Cardiac atrium fibroblast (primary cell): ENCODE results near the genes TRO, ALAS2 and FAAH2.

GRCh38 chrX:53542274-53542825 lies 108.2 kb upstream of the HSD17B10 start:
- RAMPAGE, long total RNA, result no peak

GRCh38 chrX:53558472-53559109 lies 124.4 kb upstream of the HSD17B10 start:
- RAMPAGE, long total RNA, result no peak

GRCh38 chrX:53682803-53683644 lies 3.5 kb downstream of the HUWE1 start:
- RAMPAGE, long total RNA, result no peak

- RAMPAGE, long total RNA, result no peak
These were observed 29.9 kb upstream of the HUWE1 start for GRCh38 chrX:53716385-53716817.

GRCh38 chrX:53993425-53994116 lies 50.7 kb downstream of the PHF8 start:
- RAMPAGE, long total RNA, result no peak

GRCh38 chrX:54045575-54045713 lies 1.2 kb upstream of the PHF8 start:
- RAMPAGE, long total RNA, result no peak

DNA sequence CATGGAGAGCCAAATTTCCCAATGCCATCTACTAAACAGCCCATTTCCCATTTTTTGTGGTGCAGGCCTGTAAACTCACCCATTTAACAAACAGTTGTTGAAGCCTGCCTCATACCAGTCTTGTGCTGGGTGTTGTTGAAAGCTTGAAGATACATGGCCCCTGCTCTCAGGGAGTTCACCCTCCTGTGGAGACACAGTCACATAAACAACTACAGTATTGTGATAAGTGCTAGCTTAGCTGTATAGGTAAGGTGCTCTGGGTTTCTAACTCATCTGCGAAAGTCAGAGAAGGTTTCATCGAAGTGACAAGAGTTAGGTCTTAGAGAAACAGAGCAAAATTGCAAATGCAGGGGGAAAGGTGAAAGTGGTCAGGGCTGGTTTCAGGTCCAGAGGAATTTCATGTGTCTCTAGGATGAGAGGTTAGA lies 1.2 kb upstream of the GNL3L start:
- RAMPAGE, long total RNA, result no peak

DNA sequence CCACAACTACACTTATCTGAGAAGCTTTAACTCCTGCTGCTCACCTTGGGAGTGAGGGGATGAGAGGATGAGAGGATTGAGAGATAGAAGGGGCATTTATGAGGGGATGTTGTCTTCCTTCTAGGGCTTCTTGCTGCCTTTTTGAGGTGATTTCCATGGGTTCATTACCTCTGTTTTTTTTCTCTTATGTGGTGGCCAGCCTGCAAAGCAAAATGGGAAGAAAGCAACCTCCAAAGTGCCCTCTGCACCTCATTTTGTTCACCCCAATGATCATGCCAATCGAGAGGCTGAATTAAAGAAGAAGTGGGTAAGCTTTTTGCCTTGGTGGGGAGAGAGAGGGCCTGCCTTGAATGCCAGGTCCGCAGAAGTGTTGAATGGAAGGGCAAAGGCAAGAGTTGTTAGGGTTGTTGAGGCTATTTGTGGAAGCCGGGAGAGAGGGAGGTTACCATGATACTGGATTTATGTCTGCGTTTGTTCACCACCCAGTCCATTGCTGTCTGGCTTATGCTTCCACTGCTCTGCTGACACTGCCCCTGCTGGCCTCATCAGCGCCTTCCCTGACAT lies 10.0 kb downstream of the GNL3L start:
- RAMPAGE, long total RNA, result no peak

DNA sequence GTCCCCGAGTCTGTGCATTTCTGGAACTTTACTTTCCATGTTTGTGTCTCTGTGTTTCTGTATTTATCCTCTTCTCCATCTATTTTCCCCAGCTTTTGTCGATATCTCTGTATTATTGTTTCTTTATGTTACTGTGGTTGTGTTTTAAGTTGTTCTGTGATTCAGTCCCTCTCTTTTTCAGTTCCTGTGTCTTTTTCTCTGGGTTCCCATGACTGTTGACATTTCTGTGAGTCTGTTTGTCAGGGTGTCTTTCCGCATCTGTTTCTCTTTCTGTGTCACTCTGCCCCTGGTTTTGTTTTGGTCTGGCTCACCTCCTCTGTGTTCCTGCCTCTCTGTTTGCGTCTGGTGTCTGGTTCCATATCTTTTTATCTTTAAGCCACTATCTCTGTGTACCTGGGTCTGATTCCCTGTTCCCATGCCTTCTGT lies 50.5 kb downstream of the ITIH6 start:
- RAMPAGE, long total RNA, result no peak

- RAMPAGE, long total RNA, result no peak
These were observed at the start of gene TRO for GRCh38 chrX:54920455-54920990. Gene TRO (plus strand): TSS chrX:54920824.

DNA sequence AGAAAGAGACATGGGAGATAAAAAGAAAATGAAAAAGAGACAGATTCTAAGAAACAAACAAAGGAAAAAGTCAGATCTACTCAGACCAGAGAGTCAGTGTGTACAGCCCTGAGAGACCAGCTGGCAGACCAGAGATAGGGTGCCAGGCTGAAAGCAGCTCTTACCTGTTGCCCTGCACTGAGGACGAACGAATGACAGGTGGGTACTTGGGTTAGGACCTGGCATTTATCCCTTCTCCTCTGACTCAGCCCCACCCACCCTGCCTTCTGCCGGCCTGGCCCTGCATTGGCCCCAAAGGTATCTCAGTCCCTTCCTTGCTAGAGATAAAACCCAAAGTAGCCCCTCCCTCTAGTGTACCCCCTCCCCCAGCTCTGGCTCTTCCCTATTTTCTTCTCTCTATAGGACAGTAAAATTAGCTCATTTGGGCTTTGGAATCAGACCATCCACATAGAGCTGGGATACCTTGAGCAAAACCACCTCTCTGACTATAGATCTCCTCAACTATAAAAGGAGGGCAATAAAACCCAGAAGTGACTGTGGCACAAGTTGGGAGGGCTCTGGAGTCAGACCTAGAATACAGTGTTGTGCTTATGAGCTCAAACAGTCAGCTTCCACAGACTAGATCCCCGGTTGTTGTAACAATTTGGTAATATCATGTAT lies at the start of gene ALAS2:
Gene ALAS2, minus strand, starts transcription at position 200 of the 660 bp plus-strand sequence.
- RAMPAGE, long total RNA, result no peak

DNA sequence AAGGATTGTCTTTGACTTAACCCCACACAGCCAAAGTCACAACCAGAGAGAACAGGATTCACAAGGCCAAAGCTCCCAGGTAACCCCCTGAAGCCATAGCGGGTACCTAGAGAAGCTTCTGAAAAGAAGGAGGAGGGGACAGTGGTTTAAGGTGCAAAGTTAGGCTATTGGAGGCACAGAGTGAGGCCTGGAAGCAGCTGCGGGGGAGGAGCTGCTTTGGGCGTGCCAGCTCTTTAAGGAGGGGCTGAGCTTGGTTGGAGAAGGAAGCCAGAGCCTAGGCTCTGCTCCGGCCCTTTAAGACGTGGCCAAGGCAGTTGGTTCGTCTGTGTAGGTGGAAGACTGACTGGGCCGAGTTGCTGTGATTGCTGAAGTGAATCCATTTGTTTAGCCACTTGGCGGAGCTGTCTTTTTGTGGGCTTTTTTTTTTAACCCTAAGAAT lies 1.5 kb downstream of the KLF8 start:
- RAMPAGE, long total RNA, result no peak

DNA sequence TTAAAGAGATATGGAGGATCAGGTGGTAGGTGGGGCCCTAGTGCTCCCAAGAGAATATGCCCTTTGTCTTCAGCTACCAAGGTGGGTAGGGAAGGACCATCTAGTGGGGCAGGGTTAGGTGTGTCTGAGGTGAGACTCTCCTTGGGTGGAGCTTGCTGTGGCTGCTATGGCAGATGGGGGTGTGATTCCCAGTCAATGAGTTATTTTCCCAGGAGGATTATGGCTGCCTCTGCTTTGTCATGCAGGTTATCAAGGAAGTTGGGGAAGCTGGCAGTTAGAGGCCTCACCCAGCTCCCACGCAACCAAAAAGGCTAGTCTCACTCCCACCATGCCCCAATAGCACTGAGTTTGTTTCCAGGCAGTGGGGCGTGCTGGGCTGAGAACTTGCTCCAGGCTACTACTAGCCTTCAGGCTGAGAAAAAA lies 18.0 kb upstream of the SPIN2A start:
- RAMPAGE, long total RNA, result no peak

- RAMPAGE, long total RNA, result no peak
These were observed at the start of gene FAAH2 for GRCh38 chrX:57286331-57287551. Gene FAAH2 (plus strand): TSS chrX:57286706.

- RAMPAGE, long total RNA, result no peak
These were observed 4.3 kb downstream of the ZXDB start for GRCh38 chrX:57596105-57596529.

- RAMPAGE, long total RNA, result no peak
These were observed 9.3 kb downstream of the ZXDA start for GRCh38 chrX:57900894-57901492.

GRCh38 chrX:57910601-57911314 lies 500 bp upstream of the ZXDA start:
- RAMPAGE, long total RNA, result no peak

DNA sequence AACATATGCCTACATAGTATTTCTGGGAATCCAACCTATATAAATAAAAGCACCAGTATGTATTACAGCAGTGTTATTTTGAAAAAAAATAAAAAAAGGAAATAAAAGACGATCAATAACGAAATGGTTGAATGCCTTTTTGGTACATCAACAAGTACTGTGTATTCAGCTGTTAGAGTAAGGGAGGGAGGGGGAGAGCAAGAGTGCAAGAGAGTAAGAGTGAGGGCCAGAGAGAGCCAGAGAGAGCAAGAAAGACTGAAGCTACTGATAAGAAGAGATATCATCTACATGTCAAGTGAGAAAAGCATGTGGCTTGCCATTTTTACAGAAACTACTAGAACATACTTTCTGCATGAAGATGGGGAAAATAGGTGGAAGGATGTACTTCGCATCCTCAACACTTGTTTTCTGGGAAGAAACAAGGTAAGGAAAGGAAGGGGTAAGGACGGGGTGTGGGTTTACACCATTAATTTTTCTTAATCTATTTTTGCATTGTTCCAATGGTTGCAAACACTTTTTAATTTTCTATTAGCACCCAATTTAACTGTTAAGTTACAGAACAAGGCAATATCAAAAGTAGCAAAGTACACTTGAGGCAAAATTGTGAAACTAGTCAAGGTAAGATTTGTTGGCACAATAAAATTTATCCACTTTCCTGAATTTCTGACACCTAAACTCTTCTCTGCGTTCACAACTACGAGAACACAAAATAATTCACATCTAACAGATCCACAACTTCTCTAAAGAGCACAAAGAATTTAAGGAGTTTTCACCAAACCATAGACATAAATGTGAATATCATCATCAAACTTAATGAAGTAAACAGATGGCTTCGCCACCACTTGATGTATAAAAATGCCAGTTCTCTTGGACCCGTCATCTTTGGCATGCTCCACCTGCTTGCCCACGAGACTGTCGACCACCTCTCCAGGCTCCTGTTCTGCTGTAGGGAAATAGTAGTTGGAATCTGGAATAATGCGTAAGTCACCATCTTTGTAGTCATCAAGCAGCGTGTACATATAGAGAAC lies 1.5 kb downstream of the SPIN4 start:
- RAMPAGE, long total RNA, result no peak

DNA sequence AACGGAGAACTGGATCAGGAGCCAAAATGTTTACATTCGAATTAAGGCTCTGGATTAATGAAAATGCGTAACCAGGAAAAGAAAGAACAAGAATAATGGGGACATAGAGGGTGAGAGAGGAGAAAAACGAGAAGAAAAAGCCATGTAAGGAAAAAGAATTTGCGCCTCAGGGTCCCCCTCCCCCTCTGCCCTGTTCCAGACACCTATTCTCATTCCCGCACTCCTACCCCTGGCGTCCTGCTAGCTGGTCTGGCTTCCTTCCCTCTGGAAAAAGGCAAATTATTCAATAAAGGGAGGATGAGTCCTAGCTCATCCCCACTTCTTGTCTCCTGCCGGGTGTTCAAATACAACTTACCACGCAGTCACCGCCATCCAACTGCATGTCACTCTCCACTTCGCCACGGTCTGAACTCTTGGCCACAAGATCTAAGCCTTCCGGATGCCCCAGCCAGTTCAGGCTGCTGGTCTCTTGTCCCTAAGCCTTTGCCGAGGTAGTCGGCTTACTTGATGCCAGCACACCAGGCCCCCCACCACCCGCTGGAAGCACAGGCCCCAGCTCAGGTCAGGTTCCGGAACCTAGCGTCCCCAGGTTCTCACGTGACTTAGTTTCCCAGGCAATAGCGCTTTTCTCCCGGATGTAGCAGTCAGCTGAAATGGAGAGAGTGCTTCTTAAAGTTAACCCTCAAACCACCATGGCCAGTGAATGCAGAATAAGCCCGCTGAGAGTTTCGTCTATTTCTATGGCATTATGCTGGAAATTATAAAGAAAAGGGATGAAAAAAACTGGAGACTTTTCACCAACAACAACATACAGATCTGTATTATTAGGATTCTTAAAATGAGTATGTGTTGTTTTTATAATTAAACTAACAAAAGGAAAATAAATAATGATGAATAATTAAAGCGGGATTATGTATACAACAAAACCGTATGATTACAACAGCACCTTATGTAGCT lies 209.6 kb upstream of the SPIN4 start:
- RAMPAGE, long total RNA, result start-site peak on the minus strand centred at position 564 of the sequence, 72 bp wide, 34 and 38 reads in 2 replicates

- RAMPAGE, long total RNA, result no peak
These were observed 127.3 kb downstream of the ARHGEF9 start for GRCh38 chrX:63657705-63658188.